ENCODE results near the genes TBXT and MPC1.

DNA sequence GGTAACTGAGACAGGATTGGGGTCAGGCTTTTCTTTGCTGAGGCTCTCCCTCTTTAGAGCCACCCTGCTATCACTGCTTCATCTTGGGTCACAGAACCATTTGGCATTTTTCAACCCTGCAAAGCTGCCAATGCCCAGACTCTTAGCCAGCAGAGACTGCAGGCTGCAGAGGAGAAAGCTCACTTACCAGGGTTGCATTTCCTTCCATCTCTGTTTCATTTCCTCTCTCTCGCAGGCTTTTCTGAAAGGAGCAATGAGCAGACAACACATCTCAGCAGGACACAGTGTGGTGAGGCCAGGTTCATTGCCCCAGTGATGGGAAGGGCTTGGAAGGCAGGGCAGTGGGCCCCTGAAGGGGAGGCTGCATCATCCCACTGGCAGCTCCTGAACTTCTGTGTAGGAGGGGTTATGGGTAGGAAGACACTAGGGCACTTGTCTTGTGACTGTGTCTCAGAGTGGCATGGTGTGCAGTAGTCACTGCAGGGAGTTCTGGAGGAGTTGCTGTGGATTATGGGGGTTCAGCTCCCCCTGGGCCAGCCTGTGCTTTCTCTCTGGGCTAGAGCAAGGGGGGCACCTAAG, 246.7 kb downstream of the QKI start:
- RRBS: no CpG with 5 or more reads among the region's 1 CpG

- RRBS: no CpG with 5 or more reads among the region's 26 CpGs
Observed at GRCh38 chr6:163671342-163671885, 256.9 kb downstream of the QKI start.

DNA sequence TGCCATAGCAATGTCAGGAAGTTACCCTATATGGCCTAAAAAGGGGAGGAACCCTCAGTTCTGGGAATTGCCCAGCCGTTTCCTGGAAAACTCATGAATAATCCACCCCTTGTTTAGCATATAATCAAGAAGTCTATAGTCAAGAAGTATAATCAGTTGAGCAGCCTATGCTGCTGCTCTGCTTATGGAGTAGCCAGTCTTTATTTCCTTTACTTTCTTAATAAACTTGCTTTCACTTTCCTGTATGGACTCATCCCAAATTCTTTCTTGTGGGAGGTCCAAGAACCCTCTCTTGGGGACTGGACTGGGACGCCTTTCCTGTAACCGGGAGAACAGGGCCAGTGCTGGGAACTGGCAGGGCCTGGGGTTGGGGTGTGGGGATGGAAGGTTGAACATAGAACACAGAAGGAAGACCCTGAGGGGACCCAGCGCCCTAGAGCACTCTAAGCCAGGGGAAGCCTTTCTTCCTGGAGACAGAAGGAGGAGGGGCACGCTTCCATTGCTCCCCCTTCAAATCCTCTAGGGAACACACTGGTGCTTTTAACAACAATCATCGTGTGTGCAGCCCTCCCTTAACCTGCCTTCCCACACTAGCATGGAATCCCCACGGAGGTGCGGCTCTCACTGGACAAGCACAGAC, 526.8 kb downstream of the QKI start:
- RRBS: no CpG with 5 or more reads among the region's 8 CpGs

DNA sequence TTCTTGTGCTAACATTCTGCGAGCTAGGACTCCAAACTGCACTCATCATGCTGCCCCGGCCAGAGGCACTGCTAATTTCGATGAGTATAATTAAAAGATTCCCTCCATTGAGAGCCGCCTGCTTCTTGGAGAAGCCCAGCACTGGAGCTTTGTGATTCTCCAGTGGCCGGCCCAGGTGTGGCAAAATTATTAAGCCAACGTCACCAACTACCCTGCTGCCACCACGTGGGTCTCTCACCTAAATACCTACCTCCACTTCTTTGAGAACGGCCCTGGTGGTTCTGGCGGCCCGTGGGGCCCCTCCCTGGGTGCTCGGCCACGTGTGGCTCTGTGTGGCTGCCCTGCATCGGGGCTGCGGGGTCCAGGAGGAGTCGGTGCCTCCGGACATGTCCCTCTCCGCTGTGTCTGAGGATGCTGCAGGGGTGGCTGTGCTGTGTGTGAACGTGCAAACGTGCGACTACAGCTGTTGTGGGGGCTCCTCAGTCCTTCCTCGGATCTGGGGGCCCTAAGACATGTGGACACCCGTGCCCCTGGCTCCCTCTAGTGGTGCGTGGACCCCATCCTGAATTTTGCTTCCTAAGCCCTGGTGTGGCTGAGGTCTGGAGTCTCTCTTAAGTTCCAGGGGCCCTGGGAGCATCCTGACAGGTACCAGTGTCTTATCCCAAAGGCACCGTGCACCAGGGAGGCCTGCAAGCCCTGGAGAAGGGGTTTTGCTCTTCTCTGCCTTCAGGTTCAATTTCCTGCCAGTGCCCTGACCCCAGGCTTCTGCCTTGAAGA, 691.8 kb downstream of the QKI start:
- RRBS: no CpG with 5 or more reads among the region's 24 CpGs

DNA sequence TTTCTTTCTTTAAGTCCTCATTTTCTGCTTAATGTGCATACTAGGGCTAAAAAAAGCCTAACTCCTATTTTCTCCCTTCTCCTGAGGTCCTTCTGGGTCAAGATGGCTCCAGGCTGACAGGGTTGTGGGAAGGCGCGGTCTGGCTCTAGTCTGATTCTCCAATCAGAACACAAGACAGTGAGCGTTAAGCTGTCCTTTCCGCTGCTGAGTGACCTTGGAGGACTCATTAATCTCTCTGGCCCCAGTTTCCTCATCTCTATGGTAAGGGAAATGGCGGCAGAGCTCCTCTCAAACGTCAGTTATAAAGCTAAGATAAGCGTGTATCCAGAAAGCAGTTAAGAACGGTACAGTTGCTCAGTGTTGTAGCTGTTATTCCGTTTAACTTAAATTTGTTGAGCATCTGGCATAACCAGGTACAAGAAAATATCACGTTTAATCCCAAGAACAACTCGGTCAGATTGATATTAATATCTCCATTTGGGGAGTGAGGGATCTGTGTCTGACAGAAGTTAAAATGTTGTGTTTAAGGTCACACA, 379.7 kb downstream of the C6orf118 start:
- RRBS: no CpG with 5 or more reads among the region's 11 CpGs

DNA sequence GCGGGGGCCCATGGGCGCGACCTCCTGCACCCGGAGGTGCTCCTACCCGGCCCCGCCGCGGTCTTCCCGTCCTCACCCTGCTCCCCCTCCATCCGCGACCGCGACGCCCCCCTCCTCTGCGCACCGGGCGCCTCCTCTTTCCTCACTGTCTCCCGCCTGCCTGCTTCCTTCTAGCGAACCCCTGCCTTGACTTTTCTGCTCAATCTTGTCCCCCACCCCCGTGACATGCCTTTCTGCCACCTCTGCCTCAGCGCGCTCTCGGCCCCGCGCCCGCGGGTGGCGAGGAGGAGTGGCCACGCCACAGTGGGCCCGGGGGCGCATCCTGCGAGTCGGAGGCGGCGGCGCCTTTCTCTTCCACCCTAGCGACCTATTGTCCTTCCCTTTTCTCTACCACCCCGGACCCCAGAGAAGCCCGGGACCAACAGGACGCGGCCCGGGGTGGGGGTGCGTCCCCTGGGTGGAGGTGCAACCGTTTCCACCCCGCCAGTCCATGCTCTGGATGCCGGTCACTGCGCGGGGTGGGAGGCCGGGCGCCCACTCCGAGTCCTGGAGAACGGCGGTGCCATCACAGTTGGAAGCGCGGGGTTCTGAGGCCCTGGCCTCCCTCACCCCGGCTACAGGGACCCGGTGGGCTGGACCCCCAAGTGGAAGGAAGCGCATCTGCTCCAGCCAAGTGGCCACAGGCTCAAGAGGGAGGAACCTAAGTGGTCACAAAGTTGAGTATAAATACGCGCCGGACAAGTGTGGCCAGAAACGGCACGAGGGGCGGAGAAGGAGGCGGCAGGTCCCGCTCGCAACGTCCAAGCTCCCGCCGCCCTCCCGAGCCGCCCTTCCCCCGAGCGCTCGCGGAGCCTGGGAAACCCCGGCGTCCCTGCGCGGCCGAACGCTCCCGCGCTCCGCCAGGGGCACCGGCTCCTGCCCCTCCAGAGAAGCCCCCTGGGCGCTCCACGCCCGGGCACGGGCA, 1.9 kb downstream of the PDE10A start:
- RRBS: 11% methylated on average over 64 of the region's 90 CpGs

- RRBS: no CpG with 5 or more reads among the region's 6 CpGs
Observed at GRCh38 chr6:165774811-165775367, 111.8 kb upstream of the PDE10A start.

DNA sequence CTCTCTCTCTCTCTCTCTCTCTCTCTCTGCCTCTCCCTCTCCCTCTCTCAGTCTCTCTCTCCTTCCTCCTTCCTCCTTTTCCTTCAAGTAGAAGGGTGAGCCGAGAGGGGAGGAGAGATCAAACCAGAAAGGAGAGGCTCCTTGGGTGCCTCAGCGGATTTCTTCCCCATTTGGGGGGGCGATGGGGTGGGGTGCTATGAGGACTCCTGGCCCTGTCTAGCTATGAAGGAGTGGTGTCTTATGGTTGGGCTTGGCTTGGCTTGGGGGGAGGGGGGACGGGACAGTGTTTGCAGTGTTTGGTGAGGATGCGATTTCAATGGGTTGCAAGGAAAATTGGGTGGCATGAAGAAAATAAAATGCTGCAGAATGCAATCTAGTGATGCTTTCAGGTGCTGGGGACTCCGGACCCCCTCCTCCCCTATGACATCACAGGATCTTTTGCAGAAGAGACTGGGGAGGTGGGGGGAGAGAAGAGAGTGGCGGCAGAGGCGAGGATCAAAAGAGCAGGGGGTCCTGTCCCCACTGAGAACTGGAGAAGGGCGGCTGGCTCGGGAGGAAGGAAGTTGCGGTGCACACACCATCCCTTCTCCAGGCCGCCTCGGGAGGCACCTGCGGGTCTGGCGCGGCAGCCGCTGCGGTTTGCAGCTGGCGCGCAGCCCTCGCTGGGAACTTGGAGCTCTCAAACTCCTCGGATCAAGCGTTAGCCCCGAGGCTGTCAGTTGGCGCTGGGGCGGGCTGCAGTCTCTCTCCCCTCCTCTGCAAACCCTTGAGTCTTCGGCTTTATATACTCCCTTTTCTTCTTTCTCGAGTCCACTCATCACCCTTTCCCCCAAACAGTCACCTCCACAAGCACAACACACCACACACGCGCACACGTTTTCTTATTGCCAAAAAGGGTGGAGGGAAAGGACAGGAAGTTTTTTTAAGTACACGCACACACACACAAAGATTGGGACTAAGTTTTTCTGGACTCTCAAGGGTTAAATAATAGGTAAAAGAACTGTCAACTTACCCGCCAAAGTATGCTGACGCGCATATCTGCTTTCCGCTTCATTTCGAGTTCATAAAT, 180.8 kb downstream of the TBXT start:
- RRBS: no CpG with 5 or more reads among the region's 37 CpGs

GRCh38 chr6:166097969-166098280, 69.7 kb downstream of the TBXT start:
- RRBS: no CpG with 5 or more reads among the region's 12 CpGs

DNA sequence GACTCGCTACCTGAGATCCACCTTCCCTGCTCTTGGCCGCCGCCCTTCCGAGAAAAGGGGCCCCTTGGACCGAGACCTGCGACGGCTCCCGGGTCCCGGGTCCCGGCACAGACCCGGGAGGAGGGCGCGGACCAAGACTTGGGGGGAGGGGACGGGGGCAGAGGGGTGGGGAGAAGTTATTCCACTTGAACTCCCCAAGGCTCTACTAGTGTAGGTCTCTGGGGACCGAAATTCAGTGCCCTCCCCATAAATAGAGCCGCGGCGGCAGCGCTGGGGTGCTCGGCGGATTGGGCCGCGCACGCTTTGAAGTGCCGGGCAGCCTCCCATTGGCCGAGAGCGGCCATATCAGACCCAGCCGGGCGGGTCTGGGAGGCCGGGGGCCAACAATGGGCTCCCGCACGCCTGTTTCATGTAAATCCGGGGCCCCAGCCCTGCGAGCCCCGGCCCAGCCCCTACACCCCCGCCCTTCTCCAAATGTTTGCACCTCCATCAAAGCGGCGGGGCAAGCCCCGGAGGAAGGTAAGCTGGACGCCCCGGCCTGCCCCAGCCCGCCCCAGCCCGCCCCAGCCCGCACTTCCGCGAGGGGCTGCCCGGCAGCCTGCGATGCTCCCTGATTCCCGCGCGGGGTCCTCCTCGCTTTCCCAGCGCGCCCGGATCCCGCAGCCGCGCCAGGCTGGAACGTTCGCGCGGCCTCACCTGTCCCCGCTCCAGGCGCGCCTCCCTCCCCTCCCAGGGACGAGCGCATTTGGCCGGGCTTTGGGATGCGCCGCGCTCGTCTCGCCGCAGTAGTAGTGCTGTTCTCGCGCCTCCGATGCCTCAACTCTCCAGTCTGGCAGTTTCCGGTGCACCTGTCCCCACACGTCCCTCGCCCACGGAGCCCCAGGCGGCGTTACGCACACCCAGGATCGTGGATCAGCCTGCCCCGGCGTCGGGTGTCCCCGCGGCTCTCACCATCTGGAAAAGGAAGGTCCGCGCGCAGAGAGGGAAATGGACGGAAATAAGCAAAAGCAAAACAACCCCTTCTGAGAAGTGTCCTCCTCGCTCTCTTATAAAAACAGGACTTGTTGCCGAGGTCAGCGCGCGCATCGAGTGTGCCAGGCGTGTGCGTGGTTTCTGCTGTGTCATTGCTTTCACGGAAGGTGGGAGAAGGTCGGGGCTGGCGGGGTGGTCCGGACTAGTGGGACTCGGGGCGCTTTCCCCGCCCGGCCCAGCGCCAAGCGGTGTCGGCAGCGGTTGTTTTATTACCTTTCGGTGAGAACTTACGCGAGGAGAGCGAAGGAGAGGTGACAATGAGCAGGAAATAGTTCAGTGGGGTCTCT, at the start of gene TBXT:
TBXT (minus strand) TSS at position 220 of the 1,319 bp plus-strand sequence.
- RRBS: 25% methylated on average over 54 of the region's 118 CpGs

DNA sequence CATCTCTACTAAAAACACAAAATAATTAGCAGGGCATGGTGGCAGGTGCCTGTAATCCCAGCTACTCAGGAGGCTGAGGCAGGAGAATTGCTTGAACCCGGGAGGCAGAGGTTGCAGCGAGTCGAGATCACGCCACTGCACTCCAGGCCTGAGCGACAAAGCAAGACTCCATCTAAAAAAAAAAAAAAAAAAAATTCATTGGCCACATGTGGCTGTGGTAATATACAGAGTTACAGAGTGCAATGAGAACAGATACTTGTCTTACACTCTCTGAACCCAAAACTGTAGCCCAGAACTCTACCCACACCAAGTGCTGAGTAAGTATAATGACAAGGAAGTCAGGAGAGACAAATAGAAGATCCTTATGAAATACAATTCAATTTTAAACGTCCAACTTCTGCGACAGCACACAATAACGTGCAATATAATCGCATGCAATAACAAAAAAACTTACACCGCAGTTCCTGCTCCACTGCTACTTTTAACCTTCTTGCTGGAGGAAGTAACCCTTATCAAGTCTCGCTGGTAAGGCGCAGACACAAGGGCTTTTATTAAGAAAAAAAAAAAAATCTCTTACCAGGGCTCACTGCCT, 974 bp downstream of the SFT2D1 start:
- RRBS: no CpG with 5 or more reads among the region's 12 CpGs

GRCh38 chr6:166382538-166383049, at the start of gene MPC1:
MPC1 (minus strand) TSS chr6:166382940.
- RRBS: 2% methylated on average over 37 of the region's 63 CpGs

DNA sequence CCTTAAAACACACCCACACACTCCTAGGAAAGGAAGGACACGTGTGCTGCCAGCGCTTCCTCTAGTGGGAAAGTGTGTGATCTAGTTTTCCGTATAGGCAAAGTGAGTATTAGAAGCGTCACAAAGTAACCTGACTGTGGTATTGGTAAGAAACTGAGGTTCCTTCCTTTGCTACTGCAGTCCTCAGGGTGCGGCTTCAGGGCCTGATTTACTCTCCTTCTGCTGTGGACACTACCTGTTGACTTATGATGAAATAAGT, 36.0 kb upstream of the MPC1 start:
- RRBS: no CpG with 5 or more reads among the region's 5 CpGs

DNA sequence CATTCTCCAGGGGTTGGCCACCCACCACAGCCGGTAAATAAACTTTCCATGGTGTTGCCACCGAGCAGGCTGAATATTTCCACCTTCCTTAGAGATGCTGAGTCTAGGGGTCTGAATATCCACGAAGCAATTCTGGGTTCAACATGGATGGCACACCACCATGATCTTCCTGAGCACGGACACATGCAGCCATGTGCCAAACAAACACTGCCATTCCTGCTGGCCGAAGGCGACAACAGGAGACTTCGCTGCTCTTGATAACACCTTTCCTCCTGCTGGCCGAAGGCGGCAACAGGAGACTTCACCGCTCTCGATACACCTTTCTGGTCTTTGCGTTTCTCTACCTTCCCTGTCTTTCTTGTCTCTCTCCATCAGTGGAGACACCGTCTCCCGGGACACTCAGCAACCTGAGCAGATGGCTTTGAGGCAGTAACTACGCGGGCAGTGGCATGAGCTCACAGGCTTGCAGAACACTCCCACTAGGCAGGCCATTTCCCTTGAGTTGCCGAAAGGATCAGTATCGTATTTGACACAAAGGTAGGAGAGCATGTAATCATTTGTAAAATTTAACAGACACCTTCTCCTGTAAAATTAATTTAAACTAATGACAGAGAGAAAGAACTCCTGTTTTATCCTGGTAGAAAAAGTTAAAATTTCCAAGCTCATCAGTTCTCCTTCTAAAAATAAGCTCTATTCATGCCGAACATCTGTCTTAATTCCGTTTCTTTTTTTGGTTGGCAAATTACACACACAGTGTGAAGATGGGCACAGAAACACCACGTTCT, 55.0 kb upstream of the MPC1 start:
- RRBS: no CpG with 5 or more reads among the region's 21 CpGs

GRCh38 chr6:166494938-166495650, 91.4 kb downstream of the RAMACL start:
- RRBS: 68% methylated on average over 8 of the region's 23 CpGs

DNA sequence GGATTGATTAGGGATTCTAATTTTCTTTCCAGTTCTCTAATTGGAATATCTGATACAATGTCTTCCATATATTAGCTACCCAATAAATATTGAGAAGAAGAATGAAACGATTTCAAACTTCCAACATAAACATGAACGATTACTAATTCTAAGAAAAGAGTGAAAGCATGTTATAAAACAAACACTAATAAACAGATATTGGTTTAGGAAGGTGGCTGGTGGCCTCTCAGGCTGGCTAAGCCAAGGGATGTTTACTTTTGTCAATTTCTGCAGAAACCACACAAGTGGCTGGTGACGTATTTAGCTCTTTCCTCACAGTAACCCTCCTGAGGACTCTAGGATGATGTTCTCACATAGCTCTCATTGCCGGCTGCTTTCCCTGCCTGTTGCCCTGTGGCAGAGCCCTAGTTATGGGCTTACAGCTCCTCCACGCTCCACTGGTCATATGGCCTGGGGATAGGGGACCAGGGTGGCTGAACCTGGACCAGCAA, 14.2 kb downstream of the RAMACL start:
- RRBS: no CpG with 5 or more reads among the region's 5 CpGs

- RRBS: no CpG with 5 or more reads among the region's 11 CpGs
Observed at GRCh38 chr6:166575196-166575571, 11.3 kb downstream of the RAMACL start.

GRCh38 chr6:166623225-166623809, 3.7 kb downstream of the RPS6KA2 start:
- RRBS: no CpG with 5 or more reads among the region's 6 CpGs

GRCh38 chr6:166862743-166863211, 93.6 kb downstream of the RNASET2 start:
- RRBS: 10% methylated on average over 19 of the region's 38 CpGs

- RRBS: 42% methylated on average over 10 of the region's 44 CpGs
Observed at GRCh38 chr6:166956881-166957691, 736 bp upstream of the RNASET2 start.

All from HTR-8/SVneo (cell line).